Pericardium fibroblast (primary cell): Measurements from ENCODE around the genes UGT2B10 and UGT2B7.

DNA sequence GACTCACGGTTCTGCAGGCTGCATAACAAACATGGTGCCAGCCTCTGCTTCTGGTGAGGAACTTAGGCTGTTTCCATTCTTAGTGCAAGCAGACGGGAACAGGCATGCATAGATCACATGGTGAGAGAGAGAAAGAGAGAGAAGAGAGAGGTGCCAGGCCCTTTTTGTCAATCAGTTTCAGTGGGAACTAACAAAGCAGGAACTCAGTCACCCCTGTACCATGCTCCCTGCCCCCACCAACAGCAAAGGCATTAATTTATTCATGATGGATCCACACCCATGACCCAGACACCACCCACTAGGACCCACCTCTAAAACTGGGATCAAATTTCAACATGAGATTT lies 615.0 kb upstream of the TECRL start:
- RAMPAGE, long total RNA = no peak

DNA sequence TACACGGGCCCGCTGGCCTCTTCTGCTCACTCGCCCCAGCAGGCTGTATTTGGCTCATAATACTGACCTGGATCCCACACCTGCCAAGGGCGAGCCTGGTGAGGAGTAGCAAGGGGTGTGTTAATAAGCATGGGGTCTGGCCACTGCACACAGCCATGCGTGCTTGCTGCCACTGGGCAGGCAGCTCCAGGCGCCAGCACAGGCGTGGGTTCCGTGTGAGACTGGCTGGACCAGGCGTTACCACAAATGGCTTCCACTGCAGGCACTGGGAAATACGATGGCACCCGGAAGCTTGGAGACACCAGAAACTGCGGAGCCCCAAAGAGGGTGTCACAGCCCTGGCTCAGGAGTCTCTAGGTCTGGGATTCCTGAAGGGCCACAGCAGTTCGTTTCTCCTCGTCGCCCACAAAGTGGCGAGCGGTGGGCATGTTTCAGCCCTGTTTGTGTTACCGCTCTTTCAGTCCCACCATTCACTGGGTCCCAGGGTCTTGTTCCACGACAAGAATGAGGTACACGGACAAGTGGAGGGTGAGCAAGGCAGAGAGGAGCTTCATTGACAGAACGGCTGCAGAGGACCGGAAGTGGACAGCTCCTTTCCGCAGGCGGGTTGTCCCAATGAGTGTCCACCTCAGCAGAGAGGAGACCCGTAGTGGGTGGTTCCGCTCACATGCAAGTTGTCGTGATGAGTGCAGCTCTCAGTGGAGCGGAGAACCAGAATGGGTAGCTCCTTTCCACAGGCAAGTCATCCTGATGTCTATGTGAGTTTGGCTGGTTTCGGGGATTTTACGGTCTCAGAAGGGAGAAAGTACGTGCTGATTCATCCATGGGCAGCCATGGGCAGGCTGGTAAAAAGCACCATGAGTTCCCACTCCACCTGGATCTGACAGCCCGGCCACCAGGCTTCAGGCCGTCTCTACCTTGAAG lies 428.8 kb downstream of the EPHA5 start:
- RAMPAGE, long total RNA = no peak

DNA sequence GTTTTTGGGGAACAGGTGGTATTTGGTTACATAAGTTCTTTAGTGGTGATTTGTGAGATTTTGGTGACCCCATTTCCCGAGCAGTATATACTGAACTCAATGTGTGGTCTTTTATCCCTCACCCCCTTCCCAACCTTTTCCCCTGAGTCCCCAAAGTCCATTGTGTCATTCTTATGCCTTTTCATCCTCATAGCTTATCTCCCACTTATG lies 544.7 kb downstream of the CENPC start:
- RAMPAGE, long total RNA = no peak

DNA sequence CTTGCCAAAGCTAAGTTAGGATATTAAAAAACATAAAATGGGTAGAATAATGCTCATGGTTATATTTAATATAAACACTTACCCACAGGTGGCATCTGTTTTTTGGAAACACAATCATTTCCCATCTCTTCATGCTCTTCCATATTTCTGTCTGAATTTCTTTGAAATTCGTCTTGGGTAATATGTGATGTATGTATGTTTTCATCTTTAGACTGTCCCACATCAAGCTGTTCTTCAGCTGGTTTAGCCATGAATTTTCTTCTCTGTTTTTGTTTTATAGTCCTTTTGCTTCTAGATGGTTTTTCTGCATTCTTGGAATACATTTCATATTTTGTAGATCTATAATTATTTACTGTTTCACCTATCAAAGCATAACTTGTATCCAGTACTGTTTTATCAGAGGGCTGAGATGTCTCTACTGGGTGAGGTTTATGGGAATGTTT lies 31.3 kb downstream of the CENPC start:
- RAMPAGE, long total RNA = no peak

GRCh38 chr4:68322495-68322934 lies 27.4 kb downstream of the YTHDC1 start:
- RAMPAGE, long total RNA = no peak

- RAMPAGE, long total RNA = no peak
Observed at GRCh38 chr4:68406871-68407687, 40.2 kb upstream of the TMPRSS11E start.

DNA sequence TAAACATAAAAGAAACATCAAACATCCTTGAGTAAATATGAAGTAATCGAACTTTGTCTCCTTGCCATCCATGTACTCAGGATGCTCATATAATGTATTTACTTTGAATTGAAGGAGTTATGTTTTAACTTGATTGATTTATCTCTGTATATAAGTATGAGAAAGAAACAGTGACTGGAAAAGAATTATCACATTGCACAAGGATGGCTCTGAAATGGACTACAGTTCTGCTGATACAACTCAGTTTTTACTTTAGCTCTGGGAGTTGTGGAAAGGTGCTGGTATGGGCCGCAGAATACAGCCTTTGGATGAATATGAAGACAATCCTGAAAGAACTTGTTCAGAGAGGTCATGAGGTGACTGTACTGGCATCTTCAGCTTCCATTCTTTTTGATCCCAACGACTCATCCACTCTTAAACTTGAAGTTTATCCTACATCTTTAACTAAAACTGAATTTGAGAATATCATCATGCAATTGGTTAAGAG lies at the start of gene UGT2B10:
Gene UGT2B10, plus strand, starts transcription at position 178 of the 487 bp plus-strand sequence.
- RAMPAGE, long total RNA = no peak

GRCh38 chr4:68816355-68816731 lies 549 bp downstream of the UGT2B10 start:
- RAMPAGE, long total RNA = no peak

DNA sequence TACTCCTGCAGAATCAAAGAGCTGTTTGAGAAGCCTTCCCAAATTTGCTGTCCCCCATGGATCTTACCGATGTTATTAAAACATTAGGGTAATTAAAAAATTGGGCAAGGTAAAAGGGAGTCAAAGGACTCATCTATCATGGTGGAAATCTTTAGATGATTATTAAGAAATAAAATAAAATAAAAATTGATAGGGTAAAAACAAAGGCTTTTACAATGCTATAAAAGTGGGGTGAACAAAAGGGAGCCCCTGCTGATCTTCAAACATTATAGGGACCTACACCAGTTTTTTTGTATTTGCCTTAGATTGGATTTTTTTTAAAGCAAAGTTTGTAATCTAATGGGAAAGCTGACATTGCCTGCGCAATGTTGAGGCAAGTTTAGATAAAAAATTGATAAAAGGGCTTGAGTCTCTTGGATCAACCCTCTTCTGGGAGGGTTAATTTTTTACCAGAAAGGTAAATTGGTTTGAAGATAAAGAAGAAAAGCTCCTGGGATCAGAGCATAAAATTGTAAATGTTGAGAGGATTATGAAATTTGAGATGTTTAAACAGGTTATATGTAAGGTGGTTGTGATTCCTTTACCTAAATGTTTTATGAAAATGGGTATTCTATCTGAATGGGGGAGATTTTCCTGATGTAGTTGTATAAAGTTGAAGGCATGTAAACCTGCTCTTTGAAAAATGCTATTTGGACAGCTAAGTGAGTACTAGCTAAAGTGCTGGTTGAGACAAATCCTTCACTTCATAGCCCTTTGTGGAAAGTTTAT lies 55.9 kb downstream of the UGT2B10 start:
- RAMPAGE, long total RNA = no peak

DNA sequence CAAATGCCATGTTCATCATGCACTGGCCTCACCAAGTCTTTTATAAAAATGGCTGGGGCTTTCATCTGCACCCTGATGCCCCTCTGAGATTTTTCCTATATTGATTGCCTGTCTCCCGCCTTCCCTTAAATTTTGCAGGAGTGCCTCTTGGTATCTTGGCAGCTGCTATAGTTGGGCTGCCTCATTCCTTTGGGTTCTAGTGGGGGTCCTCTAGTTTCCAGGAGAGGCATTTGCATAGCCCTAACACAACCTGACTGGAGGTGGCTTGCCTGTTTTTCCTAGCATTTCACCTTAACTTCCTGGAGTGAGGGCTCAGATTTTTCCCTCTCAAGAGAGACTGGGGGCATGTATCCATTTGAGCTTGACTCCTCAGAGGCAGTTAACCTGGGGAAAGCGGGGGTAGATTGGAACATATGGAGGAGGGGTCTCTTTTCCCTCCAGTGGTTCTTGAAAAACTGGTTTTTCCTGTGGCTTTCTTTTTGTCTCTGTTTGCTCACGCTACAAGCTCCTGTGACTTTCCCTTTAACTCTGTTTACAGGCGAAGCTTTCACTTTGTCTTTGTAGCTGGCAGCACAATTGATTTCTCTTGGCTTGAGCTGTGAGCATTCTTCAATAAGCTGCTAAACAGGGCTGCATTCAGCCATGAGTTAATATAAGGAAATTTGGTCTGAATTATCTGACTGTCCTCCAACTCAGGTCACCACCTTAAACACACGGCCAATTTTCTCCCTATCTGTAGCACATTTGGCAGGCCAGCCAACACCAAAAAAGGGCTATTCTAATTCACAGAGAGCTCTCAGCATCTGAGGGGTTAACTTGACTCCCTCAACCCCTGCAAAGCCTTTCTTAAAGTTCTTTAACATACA lies 45.8 kb downstream of the UGT2A3 start:
- RAMPAGE, long total RNA = no peak

GRCh38 chr4:68948063-68948311 lies 3.6 kb downstream of the UGT2A3 start:
- RAMPAGE, long total RNA = no peak

- RAMPAGE, long total RNA = no peak
Observed at GRCh38 chr4:69096129-69096872, at the start of gene UGT2B7. Gene UGT2B7 (plus strand): TSS chr4:69096474.

GRCh38 chr4:69166325-69166704 lies 48.2 kb downstream of the UGT2B11 start:
- RAMPAGE, long total RNA = no peak

GRCh38 chr4:69713378-69714011 lies 46.9 kb downstream of the SULT1B1 start:
- RAMPAGE, long total RNA = no peak

- RAMPAGE, long total RNA = no peak
Observed at GRCh38 chr4:69767147-69767508, 6.7 kb upstream of the SULT1B1 start.

- RAMPAGE, long total RNA = no peak
Observed at GRCh38 chr4:69858548-69859800, 971 bp downstream of the SULT1E1 start.

DNA sequence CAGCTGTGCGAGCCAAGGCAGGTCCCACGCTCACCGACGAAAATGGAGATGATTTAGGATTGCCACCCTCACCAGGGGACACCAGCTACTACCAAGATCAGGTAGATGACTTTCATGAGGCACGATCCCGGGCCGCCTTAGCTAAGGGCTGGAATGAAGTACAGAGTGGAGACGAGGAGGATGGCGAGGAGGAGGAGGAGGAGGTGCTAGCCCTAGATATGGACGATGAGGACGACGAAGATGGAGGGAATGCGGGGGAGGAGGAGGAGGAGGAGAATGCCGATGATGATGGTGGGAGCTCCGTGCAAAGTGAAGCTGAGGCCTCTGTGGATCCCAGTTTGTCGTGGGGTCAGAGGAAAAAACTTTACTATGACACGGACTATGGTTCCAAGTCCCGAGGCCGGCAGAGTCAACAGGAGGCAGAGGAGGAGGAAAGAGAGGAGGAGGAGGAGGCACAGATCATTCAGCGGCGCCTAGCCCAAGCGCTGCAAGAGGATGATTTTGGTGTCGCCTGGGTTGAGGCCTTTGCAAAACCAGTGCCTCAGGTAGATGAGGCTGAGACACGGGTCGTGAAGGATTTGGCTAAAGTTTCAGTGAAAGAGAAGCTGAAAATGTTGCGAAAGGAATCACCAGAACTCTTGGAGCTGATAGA lies 512 bp downstream of the UTP3 start:
- RAMPAGE, long total RNA = no peak

GRCh38 chr4:70714062-70714475 lies 7.7 kb upstream of the RUFY3 start:
- RAMPAGE, long total RNA = no peak

GRCh38 chr4:70902993-70903213 lies 734 bp downstream of the MOB1B start:
- RAMPAGE, long total RNA = no peak

DNA sequence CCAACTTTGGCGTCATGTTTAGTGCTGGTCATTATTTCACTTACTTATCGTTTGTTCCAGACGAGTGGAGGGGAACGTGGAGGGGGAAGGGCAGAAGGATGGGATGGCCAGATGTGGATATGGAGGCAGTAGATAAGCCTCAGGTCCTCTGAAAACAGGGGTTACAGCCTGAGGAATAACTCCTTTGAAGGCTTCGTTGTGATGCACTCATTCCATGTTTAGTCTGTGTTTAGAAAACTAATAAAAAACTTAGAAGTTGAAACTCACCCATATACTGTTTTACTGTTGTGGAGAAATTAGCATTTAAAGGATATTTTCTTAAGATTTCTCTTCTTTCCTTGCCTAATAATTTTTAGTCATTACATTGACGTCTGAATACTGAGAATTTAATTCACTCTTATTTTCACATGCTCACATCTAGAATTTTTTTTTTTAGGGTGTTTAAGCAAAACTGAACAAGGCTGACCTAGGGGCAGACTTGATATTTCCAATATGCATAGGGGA lies 1.2 kb downstream of the MOB1B start:
- RAMPAGE, long total RNA = no peak